T47D (cell line): ENCODE data around the genes DNAJC21 and SPEF2.

DNA sequence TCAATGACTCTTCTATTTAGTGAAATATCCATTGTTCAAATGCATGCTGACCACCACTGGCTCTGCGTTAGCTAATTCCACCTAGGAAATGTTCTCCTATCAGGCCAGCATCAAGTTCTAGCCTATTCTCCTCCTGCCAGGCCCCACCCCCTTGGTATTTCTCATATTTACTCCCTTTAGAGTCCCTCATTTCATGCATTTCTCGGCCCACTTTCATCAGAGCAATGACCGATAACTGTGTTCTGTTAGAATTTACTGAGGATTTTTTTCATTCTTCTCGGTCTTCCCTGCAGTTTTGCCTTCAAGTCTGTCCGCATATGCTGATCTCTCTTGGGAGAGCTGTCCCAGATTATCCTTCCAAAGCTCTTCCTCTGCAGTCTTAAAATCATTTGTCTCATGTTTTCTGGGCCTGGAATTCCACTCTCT is 143.4 kb downstream of the GOLPH3 start:
- RRBS: no CpG with 5 or more reads among the region's 5 CpGs

- RRBS: no CpG with 5 or more reads among the region's 5 CpGs
These were observed 65.8 kb downstream of the GOLPH3 start for GRCh38 chr5:32108170-32108796.

GRCh38 chr5:32170568-32171182 is 3.4 kb downstream of the GOLPH3 start:
- RRBS: no CpG with 5 or more reads among the region's 4 CpGs

DNA sequence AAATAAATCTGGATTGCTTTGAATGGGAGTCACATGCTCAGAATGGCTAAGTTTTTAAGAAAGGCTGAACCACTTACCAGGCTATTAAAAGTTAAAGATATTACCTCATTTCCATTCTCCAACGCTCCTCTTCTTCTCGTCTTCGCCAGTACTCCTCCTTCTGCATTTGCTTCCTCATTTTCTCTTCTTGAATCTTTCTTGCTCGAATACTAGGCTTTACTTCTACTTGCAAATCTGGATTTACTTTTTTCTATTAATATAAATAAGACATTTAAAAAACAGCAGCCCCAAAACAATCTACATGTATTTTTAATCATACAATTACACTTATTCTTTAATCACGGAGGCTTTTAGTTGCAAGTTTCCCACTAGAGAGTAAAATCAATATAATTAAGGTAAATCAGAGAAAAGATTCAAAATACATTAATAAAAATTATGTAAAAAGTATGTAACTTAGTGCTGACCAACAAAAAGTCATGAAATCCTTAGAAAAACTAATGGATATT is 49.4 kb downstream of the ZFR start:
- RRBS: no CpG with 5 or more reads among the region's 5 CpGs

DNA sequence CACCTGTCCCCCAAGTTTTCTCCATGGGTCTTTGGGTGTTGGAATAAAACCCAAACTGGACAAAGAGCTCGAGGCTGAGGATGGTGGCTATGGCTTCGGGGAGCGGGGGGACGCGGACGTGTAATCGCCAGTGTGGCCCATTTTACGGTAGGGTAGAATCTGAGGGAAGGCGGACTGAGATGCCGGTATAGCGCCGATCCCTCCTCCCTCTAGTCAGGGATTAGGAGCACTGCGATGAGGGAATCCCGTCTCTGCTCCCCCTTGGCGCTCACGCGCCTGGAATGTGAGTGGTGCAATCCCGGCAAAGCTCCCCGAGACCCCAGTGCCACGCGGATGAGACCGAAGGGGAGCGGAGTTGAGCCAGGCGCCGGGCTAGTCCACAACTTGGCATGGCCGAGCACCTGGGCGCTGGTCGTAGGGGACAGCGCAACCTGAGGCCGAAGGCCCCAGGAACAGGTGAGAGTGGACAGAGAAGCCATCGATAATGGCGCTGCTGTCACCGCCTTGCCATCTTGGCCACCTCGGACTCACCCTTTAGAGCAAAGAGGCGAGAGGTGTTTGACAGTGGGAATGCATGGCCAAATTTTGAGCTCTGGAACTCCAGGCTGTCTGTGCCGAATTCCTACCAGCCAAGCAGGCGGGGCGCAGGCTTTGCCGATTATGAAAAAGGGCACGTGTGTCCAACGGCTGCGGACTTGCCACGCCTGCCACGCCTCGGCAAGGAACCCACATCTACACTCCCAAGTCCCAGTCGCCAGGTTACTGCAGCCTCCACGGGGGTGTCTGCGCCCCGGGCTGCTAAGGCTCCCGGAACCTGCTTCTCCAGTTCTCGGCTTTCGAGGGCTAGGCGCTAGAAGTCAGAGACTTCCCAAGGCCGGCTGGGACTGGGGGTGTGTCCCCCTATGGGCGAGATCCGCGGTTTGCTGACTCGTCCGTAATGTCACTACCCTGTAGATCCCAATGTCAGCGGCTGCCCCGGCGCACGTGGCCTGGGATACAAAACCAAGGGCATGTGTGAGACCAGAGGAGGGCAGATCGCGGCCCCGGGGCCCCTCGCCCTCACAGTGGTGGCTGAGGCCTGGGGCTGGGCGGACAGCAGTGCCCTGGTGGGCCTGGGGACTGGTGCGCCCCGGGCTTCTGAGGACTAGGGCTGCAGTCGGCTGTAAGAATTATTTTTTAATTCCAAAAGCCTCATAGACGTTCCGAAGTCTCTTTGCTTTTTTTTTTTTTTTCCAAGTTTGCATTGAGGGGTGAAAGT is 2.6 kb downstream of the NPR3 start:
- RRBS: 52% methylated on average over 30 of the region's 73 CpGs

DNA sequence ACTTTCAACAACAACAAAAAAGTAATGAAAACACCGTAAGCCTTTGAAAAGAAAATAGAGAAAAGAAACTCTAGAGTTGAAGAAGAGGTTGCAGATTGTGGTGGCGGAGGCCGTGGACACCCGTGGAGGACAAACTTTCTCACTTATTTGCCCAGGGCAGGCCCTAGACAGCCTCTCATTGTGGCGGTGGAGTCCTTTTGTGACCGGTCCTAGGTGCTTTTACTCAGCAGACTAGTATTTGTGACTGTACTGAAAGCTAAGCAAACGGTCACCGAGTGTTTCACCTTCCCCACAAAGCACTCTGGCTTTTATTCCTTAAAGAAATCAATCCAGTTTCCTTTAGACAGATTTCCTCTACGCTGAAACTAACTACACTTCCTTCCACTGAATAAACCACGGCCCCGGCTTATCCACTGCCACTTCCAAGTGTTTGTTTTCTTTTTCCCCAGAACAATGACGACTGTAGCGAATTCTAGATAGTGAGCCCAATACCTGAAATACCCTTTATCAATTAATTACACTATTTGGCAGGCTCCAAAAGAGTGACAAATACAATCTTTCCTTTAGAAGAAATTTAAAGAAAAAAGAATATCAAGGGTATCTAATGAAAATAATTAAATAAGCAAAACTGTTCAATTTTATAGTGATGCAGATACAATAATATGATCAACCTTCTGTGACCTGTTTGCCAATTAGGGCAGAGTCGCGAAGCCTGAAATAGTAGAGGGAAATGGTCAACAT is 210.1 kb upstream of the TARS1 start:
- RRBS: no CpG with 5 or more reads among the region's 15 CpGs

DNA sequence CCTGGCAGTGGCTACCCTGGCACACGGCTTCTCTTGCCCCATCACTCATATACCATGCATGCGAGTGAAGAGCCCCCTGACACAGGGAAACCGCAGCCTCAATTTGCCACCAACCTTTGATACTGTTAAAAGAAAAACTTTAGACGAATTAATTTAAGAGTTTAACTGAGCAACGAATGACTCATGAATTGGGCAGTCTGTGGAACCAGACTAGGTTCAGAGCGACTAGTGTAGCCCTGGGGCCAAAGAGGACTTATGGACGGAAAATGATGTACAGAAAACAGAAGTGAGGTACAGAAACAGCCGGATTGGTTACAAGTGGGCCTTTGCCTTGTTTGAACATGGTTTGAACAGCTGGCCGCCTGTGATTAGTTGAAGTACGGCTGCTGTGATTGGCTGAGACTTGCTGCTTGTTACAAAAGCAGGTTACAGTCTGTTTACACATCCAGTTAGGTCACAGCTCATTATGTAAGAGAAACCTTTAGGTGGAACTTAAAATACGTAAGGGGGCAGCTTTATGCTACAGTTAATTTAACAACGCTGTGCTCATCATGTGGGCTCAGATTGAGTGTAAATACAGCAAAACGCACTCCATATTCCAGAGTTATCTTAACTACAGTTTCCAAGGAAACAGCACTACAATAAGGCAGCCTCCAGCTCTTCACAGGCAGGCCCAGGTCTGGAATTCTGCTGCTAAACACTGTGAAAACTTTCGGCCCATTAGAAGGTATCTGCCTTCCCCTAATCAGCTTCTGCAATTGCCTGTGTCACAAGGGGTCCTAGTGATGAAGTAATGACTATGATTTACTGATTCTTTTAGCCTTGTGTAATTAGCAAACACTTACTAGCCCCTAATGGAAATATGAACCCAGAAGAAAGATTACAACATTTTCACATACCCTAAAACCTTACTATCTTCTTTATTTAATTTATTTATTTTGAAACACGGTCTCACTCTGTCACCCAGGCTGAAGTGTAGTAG is 6.5 kb downstream of the AMACR start:
- RRBS: no CpG with 5 or more reads among the region's 15 CpGs

DNA sequence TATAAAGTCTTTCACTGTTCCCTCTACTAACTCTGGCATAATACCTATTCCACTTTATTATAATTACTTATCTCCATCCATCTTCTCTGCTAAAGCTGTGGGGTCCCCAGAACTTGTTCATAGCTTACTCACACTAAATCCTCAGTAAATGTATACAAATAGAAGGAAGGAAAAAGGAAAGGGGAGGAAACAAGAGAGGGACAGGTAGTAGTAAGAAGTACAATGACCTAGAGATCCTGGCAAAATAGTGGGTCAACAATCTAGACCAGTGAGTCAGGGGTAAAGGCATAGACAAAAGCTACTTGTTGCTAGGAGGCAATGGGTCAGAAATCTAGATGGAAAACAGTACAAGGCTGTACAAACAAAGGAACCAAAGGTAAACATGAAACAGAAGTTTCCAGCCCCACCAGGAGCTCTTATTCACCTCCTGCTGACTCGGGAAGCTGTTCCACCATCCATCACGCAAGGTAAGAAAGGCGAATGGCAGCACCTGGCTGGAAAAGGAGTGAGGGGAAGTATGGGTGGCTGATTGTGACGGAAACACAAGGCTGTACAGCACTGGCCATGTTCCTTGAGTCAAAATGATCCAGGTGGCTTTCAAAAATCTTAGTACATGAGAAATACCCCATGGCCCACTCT is 70.6 kb upstream of the RAI14 start:
- RRBS: no CpG with 5 or more reads among the region's 4 CpGs

DNA sequence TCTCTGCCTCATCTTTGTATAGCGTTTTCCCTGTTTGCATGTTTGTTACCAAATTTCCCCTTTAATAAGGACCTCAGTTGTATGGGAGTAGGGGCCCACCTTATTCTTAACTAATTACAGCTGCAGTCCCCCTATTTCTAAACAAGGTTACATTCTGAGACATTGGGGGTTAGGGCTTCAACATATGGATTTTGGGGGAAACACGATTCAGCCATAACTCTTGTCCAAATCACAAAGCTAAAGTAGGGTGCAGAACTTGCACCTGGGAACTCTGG is 43.3 kb downstream of the RAI14 start:
- RRBS: no CpG with 5 or more reads among the region's 2 CpGs

DNA sequence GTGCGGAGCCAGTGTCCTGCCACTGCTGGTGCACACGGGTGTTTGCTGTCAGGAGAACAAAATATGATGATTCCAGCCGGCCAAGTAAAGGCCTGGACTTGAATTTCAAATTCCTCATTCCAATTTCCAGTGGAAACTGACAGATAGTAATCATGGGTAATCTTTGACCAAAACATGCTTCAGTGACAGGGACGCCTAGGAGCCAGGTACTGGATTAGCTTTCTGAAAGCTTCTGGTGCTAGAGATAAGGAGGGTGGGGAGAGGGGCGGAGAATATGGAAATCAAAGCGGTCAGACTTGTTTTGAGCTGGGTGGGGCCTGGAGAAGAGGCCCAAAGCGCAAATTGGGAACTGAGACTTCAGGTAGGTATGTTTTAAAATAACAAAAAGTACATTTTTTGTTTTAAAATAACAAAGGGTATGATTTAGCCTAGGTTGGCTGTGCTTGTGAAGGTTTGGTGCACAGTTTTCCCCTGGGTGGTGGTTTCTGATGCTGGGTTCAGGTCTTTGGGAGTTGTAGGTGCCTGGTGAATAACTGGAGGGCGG is 43.7 kb downstream of the RAI14 start:
- RRBS: no CpG with 5 or more reads among the region's 8 CpGs

DNA sequence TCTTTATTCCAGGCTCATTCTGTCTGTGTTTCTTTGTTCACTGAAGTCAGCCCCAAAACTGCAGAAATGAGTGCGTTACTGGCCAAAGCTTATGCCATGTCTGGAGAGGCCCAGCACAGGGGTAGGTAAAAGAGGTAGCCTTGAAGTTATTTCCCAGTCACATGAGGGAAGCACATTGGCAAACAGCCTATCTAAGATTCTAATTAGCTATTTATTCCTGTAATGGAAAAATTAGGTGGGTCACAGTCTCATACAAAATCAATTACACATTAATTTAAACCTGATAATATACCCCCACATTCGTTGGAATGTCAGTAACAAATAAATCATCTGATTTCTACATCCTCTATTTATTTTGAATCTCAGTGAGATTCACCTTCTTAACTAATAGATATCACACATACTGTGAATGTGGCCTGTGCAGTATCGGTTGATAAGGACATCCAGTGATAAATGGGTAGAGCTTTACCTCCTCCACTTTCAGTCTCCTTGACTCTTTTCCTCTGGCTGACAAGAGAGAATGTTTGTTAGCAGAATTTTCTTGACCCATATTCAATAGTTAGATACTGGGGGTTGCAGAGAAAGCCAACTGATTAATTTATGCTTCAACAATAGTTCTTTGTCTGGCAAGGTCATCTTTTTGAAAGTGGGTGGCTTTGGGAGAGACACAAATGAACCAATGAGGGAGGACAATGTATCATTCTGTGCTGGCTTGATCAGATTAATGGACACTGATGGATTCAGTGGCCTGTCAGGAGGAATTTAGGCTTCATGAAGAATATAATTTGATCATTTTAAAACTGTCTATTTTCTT is 30.1 kb downstream of the TTC23L start:
- RRBS: no CpG with 5 or more reads among the region's 3 CpGs

DNA sequence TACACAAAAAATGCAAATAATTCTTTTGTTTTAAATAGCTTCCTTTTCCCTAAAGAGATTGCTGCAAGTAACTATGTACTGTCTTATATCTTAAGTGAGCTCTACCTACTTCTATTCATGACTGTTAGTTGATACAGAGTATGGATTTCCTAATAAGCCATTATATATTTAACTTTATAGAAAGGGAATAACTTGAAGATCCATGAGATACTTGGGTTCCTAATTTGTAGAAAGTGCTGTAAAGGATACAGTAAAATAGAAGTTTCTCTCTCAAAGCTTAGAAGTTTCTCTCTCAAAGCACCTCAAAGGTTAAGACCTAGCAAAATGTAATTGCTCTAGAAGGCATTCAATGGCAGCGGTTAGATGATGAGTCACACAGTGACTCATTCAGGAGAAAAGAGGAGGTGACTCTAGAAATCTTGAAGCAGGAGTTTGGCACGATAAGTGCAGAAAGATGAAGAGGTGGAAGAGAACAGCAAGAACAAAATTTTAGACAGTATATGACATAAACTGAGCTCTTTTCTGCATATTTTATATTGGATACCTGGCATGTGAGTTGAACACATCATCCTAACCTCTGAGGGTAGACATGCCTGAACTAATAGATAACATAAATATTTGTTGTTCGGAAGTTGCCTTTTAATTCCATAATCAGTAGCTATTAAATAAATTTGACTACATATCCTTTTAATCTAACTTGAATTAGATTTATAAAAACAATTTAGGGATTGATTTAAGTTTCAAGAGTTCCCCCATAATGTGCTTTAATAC is 5.4 kb upstream of the DNAJC21 start:
- RRBS: no CpG with 5 or more reads among the region's 3 CpGs

GRCh38 chr5:34928843-34929724 is at the start of gene DNAJC21:
Gene DNAJC21, plus strand, starts transcription at chr5:34929559.
- RRBS: 1% methylated on average over 13 of the region's 67 CpGs

DNA sequence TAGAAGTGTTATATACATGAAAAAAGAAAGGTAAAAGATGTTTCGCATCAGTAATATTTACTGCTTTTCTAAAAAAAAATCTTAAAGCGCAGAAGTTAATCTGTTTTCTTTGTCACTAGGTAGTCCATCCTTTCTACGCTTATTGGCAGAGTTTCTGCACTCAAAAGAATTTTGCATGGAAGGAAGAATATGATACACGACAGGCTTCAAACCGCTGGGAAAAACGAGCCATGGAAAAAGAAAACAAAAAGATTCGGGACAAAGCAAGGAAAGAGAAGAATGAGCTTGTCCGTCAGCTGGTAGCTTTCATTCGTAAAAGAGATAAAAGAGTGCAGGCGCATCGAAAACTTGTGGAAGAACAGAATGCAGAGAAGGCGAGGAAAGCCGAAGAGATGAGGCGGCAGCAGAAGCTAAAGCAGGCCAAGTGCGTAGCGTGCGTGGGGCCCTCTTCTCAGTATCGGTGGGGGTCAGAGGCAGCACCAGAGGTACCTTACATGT is 7.9 kb downstream of the DNAJC21 start:
- RRBS: no CpG with 5 or more reads among the region's 18 CpGs

GRCh38 chr5:35129786-35130270 is 82.1 kb upstream of the AGXT2 start:
- RRBS: no CpG with 5 or more reads among the region's 4 CpGs

GRCh38 chr5:35404849-35405419 is 174.6 kb upstream of the PRLR start:
- RRBS: no CpG with 5 or more reads among the region's 12 CpGs

- RRBS: 4% methylated on average over 3 of the region's 61 CpGs
These were observed at the start of gene SPEF2 for GRCh38 chr5:35617239-35618554. Gene SPEF2, plus strand, starts transcription at chr5:35617863.

DNA sequence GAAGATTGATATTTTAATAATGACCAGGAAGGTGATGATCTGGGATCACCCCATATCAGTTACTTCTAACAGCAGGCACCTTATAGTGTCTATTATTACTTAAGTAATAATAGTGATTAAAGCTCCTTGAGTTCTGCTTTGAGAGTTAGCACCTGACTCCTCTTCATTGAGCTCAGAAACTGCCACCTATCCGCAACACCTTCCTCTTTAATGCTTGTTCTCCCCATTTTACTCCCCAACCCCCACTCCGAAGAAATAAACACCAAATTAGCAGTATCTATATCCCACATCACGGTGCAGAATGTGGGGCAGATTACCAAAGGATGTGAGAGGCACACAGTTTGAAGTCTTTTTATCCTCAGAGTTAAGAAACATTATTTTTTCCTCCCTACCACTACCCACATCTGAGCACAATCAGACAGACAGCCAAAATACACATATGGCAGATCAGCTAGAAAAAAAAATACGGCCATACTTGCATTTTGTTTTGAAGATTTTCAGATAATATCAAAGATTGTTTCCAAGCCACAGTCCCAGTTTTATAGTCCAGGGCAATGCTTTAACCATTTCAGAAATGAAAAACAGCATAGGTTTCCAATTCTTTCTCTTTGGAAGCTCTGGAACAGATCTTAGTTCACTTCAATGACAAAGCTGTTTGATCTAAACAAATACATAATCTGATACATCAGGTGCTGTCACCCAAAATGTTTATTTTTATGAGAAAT is 26.1 kb upstream of the IL7R start:
- RRBS: no CpG with 5 or more reads among the region's 4 CpGs

DNA sequence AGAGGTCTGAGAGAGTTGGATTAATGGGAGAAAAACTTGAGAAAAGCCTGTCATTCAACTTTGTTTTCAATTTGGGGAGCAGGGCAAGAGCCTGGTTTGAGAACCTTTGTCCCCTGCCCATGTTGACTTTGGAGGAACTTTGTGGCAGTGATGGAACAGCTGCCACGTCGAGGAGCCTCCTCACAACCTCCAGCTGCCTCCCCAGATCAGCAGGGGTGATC is 8.7 kb downstream of the SKP2 start:
- RRBS: no CpG with 5 or more reads among the region's 2 CpGs